AG04450 (cell line): ENCODE measurements around the gene CYP20A1.

- CAGE, long polyA plus RNA: no peak
- RRBS: no CpG with 5 or more reads among the region's 22 CpGs
Measured at GRCh38 chr2:202266788-202267832, 1.5 kb downstream of the NOP58 start.

GRCh38 chr2:202297105-202297540 is 31.6 kb downstream of the NOP58 start:
- CAGE, long polyA plus RNA: no peak
- RRBS: no CpG with 5 or more reads among the region's 4 CpGs

GRCh38 chr2:202501844-202502408 is 125.8 kb downstream of the BMPR2 start:
- CAGE, long polyA plus RNA: no peak
- RRBS: no CpG with 5 or more reads among the region's 5 CpGs

GRCh38 chr2:203041266-203041622 is 26.6 kb downstream of the NBEAL1 start:
- CAGE, long polyA plus RNA: no peak

DNA sequence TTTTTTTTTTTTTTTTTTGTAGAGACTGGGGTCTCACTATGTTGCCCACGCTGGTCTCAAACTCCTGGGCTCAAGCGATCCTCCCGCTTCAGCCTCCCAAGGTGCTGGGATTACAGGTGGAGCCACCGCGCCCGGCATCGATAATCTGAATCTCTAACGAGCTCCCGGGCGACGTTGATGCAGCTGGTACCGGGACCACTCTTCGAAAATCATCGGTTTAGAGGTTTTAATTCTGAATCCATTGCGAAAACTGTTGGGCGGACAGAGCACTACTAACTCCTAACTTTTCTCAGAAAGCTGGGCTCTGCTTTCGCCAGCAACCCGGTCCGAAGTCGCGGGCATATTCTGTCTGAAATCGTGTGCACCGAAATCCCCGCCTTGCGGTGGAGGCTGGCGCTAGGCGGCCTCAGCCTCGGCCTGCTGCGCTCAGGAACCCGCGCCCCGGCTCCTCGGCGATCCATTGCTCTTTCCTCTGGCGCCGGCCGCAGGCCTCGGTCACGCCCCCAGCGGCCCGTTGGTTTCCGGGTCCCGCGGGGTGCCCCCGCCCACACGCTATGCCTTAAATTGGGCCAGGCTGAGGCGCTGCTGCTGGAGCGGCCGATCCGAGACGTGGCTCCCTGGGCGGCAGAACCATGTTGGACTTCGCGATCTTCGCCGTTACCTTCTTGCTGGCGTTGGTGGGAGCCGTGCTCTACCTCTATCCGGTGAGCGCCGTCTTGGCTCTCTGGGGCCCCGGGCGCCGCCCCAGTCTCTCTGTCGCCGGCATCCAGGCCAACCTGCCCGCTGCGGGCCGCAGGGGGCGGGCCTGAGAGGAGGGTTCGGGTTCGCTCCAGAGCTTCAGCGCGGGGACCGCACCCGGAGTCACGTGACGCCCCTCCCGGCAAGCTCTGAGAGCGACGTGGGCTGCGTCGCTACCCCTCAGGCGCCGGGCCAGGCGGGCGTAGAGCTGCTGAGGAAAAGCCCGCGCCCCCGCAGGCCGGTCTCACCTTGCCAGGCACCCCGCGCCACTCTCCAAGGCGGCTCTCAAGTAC is at the start of gene CYP20A1:
CYP20A1 (plus strand) TSS at position 588 of the 1,031 bp plus-strand sequence.
- CAGE, long polyA plus RNA: no peak
- RRBS: 2% methylated on average over 34 of the region's 94 CpGs

DNA sequence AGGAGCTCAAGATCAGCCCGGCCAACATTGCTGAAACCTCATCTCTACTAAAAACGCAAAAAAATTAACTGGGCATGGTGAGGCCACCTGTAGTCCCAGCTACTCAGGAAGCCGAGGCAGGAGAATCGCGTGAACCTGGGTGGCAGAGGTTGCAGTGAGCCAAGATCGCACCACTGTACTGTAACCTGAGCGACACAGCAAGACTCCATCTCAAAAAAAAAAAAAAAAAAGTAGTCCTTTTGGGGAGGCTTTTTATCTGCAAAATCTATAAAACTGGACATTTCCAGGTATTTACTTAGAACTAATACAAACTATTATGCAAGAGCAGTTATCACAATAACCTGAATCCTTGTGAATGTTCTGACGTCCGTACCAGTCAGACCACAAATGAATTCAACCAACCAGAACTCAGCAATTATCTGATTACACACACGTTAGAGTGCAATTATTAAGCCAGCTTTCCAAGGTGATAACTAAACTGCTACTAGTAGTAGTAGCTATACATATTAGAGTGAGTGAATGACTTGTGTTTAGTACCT is 8.8 kb upstream of the RAPH1 start:
- CAGE, long polyA plus RNA: no peak
- RRBS: no CpG with 5 or more reads among the region's 10 CpGs

- CAGE, long polyA plus RNA: no peak
- RRBS: no CpG with 5 or more reads among the region's 4 CpGs
Measured at GRCh38 chr2:203649815-203650374, 56.5 kb upstream of the CD28 start.

DNA sequence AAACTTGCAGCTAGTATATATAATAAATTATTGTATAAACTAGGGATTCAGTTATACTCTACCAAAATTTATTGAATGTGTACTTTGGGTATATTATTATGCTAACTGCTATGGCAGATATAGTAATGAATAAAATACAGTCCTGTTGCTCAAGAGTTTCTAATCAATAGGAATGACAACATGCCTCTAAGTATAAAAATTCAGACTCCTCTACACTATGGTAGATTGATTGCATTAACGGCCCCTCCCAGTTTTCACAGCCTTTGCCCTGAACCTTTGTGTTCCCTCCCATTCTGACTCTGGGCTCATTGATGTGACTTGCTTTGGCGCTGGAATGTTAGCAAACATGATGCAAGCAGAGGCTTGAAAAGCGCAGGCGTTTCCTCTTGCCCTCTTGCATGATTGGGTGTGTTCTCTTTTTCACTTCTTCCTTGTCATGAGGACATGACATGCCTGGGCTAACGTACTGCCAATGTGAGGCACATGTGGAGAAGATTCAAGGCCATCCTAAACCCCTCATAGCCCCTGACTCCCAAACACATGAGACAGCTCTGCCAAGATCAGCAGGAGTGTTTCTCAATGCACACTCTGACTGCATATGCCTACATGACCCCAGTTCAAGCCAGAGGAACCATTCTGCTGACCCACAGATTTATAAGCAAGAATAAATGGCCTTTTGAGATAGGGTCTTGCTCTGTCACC is 49.9 kb upstream of the CD28 start:
- CAGE, long polyA plus RNA: no peak
- RRBS: no CpG with 5 or more reads among the region's 5 CpGs

GRCh38 chr2:203872070-203872429 is 4.5 kb downstream of the CTLA4 start:
- CAGE, long polyA plus RNA: no peak
- RRBS: no CpG with 5 or more reads among the region's 1 CpG

DNA sequence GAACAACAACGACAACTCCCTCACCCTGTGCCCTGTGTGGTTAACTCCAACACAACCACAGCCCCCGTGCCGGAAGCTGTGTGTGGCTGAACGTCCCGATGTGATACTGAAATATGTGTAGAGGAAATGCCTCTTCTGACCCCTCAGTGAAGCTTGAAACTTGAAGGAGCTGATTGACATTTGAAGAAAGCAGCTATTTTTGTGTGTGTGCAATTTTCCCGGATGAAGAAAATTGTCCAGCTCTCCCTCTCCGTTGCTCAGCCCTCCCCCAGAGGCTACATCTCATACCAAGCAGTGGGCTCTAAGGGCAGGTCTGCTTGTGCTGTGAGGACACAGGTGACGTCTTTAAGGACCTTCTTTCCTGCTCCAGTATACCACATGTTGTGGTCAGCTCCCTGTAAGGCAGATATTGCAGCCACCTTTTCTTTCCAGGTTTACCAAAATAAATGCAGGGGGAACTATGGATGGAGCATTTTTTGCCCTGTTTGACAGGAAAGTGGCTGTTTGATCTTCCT is 173.9 kb downstream of the ICOS start:
- CAGE, long polyA plus RNA: no peak
- RRBS: no CpG with 5 or more reads among the region's 8 CpGs

- CAGE, long polyA plus RNA: no peak
- RRBS: no CpG with 5 or more reads among the region's 2 CpGs
Measured at GRCh38 chr2:204498835-204499117, 46.5 kb upstream of the PARD3B start.

DNA sequence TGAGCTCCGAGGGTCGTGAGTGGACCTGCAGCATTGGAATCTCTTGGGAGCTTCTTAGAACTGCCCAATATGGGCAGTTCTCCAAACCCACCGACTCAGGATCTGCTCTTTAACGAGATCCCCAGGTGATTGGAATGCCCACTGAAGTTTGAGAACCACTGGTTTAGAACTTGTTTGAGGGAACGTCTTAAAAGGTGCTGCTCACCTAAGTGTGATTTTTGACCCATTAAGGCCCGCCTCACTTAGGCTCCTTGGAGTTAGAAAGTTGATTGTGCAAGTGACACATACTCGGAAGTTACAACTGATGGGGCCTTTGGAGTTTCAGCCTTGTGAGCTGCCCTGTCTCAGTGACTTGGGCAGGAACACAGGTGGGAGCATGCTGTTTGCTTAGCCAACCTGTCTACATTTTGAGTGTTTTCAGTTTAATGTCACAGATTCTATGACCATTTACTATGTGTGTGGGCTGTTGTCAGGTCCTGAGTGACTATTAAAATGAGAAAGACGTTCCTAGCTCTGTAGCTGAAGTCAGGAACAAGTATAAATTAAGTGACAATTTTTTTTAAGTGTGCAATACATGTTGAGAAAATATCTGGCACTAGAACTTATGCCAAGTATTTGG is 1.1 kb downstream of the PARD3B start:
- CAGE, long polyA plus RNA: no peak
- RRBS: no CpG with 5 or more reads among the region's 8 CpGs

DNA sequence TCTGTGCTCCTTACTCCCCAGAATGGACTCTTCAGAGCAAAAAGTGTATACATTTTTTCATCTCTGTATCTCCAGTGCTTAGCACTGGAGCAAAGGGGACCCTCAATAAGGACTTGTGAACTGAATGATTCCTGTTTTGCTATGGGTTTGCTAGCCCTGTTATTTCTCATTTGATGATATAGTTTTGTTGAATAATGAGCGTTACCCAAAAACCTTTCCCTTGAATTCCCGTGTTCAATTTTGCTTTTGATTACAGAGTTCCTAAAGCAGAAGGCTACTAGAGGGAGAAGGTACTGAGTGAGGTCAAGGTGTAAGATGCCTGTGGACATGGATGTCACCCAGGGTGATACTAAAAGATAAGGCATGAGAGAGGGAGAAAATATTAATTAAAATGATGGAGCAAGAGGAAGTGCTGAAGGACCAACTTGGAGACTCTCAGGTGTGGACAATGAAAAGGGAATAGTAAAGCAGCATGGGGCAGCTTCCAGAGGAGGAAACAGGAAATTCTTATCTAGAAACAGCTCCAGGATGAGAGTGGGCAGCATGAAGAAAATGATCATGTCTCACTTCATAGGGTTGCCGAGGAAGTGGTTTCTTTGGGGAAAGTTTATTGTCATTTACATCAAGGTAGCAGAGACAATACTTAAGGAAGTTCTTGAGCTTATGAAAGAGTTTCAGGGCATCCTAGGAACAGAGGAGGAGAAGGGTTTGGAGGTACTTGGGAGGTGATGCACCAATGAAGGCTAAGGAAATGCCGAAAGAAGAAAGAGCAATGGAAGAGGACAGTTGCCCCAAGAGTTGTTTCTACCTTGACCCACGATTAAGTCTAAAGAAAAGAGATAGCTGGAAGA is 546.7 kb downstream of the PARD3B start:
- CAGE, long polyA plus RNA: no peak
- RRBS: no CpG with 5 or more reads among the region's 5 CpGs

DNA sequence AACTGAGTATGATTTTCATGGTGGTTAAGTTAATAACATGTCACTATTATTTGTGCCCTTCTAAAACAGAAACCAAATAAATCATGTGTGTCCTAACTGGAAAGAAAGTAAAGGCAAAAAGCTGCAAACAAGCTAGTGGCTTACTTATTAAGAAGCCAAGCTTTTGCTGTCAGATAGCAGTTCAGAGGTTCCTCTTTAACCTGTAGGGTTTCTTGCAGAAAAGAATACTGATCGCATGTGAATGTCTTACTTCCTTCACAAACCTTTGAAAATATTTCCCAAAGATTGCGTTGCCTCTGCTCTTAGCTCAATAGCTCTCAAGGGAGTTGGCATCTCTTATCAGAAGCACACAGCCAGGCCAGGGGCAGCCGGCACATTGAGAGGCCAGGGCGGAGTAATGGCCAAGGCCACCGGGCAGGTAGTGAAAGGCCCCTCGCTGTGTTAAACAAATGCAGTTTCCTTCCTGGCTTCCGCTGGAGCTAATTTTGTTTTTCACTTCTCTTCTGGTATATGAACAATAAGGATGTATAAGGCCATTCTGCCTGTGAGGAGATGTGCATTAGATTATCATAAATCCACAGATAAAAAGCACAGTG is 542.5 kb upstream of the NRP2 start:
- CAGE, long polyA plus RNA: no peak
- RRBS: no CpG with 5 or more reads among the region's 7 CpGs

DNA sequence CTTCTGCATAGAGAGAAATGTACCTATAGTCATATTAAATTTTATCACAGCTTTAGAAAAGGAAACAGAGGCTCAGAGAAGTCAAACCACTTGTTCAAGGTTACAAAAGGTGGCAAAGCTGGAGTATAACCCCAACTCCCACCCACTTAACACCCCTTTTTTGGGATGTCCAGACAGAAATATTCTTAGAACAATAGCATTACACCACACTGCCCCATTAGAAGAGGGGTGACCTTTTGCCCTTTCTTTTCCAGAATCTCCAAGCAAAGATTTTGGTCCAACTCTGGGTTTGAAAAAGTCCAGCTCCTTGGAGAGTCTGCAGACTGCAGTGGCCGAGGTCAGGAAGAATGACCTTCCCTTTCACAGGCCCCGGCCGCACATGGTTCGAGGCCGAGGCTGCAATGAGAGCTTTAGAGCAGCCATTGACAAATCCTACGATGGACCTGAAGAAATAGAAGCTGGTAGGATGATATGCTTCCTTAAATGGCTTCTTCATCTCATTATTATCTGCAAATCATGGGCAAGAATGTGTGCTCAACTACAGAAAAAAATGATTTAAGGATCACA is 381.9 kb upstream of the NRP2 start:
- CAGE, long polyA plus RNA: no peak
- RRBS: no CpG with 5 or more reads among the region's 6 CpGs

DNA sequence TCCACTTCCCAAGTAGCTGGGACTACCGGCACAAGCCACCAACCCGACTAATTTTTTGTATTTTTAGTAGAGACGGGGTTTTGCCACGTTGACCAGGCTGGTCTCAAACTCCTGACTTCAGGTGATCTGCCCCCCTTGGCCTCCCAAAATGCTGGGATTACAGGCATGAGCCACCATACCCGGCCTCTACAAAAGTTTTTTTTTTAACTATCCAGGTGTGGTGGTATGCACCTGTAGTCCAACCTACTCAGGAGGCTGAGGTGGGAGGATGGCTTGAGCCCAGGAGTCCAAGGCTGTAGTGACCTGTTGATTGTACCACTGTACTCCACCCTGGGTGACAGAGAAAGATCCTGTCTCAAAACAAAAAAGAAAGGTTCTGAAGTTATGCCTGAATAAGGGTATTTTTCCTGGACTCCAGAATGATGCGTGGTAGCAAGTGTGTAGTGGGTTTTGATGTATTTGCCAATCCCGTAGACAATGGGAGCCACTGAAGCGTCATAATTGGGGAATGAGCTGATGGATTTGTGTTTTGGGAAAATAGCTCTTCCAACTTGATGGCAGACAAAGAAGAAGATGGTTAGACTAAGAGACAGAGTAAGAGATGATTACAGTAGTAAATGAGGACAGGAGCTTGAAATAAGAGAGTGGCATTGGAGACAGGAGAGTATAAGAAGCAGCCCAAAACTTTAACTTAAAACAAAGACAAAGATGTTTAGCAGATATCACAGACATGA is 238.0 kb upstream of the NRP2 start:
- CAGE, long polyA plus RNA: no peak
- RRBS: no CpG with 5 or more reads among the region's 8 CpGs

DNA sequence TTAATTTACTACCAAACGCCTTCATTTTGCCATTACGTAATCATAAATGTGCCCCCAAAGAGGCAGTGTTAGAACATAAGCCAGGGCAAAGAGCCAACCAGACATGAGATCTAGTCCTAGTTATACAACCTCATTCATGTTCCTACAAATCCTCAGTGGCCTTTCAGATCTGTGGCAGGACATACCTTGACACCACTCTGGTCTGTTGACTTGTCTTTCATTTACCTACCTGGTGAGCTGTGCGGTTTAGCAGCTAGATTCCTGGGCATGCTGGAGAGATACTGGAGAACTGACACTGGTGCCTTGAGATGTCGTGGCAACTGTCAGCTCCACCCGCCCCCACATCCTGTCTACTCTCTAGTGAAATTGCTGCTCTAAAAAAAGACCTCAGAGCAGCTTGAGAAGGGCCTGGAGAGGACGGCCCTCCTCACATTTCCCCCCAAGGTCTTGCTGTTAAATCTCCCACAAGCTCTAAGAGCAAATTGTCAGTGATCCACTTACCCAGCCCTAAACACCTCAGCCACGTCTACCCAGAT is 21.5 kb upstream of the NRP2 start:
- CAGE, long polyA plus RNA: no peak
- RRBS: no CpG with 5 or more reads among the region's 7 CpGs

DNA sequence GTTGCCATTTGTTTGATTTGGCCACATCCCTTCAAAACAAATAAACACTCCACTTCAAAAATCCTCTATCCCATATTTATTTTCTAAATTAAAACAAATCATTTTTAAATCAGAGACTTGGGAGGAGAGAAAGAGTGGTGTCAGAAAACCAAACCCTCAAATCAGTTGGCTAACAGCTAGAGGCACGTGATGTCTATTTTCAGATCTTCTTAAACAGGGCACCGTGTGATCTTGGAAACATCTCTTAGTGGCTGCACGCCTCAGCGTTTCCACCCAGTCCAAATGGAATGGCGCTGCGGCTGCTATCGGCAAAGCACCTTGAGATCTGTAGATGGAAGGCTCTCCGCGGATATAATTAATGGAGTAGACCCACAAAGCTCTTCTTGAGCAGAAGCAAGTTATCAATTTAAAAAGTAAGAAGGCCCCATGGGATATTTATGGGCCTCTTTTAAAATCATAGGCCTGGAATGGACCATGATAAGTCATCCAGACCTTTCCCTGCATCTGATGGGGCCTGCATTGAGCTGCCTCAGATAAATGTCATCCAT is 50.0 kb downstream of the NRP2 start:
- CAGE, long polyA plus RNA: no peak
- RRBS: no CpG with 5 or more reads among the region's 9 CpGs

DNA sequence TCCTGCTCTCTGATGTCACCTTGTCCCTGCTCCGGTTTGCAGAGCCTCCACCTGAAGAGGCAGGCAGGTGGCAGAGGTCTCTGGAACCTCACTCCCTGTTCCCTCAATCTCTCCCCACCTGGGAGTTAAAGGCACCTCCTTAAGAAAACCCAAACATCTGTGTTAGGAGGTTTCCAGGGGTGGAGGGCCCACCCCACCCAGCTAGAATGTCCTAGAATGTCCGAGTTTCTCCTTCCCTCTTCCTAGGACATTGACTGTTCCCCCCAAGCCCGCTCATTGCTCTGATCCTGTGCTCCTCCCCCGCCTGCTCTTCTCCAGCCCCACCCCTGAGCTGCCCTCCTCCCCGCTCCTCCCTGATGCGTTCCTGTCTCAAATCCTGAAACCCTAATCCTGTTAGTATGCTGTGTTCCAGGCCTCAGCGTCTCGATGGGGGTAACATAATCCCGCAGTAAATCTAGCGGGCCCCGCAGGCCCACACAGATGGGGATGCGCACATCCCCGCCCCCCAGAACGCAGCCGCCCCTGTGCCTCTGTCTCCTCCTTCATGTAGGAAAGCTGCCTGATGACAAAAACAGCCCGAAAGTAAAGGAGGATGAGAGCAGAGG is 51.3 kb downstream of the NRP2 start:
- CAGE, long polyA plus RNA: no peak
- RRBS: no CpG with 5 or more reads among the region's 16 CpGs

DNA sequence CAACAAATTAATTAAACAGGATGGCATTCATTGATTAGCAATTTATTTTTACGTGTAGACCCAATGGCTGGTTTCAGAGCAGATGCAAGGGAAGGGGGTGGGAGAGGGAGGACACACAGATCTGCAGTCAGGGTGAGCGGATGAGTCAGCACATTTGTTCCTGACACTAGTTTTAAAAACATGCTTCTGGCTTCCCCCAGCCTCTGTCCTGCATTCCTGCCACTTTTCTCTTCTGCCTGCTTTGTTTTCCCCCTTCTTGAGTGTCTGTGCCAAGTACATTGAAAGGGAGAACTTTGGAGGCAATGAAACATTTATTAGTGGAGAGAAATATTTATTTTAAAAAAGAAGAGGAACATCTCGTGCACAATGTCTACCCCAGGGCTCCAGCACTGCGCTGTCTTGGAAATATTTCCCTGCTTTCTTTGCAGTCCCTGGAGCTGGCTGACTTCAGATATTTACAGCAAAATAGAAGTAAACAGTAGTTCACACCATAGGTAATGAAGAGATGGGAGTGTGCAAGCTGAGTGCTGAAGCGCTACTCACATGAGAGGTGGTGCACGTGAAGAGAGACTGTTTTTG is 52.2 kb downstream of the NRP2 start:
- CAGE, long polyA plus RNA: no peak
- RRBS: no CpG with 5 or more reads among the region's 6 CpGs